GM12878 (cell line): ENCODE measurements around a stretch of chr3.

GRCh38 chr3:27329282-27329702 lies 39.9 kb downstream of the NEK10 start:
- RAMPAGE, long total RNA: no peak
- RRBS, 2 experiments: no CpG with 5 or more reads among the region's 3 CpGs
CAGE:
- cytosol, long polyA minus RNA: no peak
- cytosol, long polyA plus RNA: no peak
- long polyA plus RNA: no peak
- nucleolus, long total RNA: no peak
- nucleus, long polyA plus RNA: no peak
- nucleus, long total RNA: no peak

DNA sequence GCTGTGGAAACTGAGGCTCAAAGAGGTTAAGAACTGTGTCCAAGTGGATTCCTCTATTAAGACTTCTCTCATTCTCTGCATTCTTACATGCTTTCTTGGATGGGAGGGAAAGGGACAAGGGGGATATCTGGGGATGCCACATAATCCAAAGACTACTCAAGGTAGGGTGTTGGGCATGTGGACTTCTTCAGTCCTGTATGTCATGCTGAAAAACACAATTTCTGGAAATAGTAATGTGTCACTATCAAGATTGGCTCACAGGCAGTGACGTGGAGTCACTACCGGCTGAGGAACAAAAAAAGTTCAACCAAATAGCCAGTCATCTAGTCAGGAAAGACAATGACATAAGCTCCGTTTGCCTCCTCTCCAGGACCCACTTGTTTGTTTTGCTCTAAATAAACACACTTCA lies 99.2 kb downstream of the EOMES start:
- RAMPAGE, long total RNA: no peak
- RRBS, 2 experiments: no CpG with 5 or more reads among the region's 3 CpGs
CAGE:
- cytosol, long polyA minus RNA: no peak
- cytosol, long polyA plus RNA: no peak
- long polyA plus RNA: no peak
- nucleolus, long total RNA: no peak
- nucleus, long polyA plus RNA: no peak
- nucleus, long total RNA: no peak

GRCh38 chr3:27905585-27906038 lies 183.5 kb upstream of the EOMES start:
- RAMPAGE, long total RNA: no peak
- RRBS, 2 experiments: no CpG with 5 or more reads among the region's 2 CpGs
CAGE:
- cytosol, long polyA minus RNA: no peak
- cytosol, long polyA plus RNA: no peak
- long polyA plus RNA: no peak
- nucleolus, long total RNA: no peak
- nucleus, long polyA plus RNA: no peak
- nucleus, long total RNA: no peak

DNA sequence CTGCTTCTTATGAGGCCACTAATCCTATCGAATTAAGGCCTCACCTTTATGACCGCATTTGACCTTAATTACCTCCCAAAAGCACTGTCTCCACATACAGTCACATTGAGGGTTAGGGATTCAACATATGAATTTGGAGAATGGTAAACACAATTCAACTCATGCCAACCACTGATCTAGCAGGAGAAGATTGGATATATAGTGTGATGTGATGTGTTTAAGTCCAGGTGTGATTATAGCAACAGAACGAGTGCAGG lies 8.5 kb downstream of the CMC1 start:
- RAMPAGE, long total RNA: no peak
- RRBS, 2 experiments: no CpG with 5 or more reads among the region's 3 CpGs
CAGE:
- cytosol, long polyA minus RNA: no peak
- cytosol, long polyA plus RNA: no peak
- long polyA plus RNA: no peak
- nucleolus, long total RNA: no peak
- nucleus, long polyA plus RNA: no peak
- nucleus, long total RNA: no peak

DNA sequence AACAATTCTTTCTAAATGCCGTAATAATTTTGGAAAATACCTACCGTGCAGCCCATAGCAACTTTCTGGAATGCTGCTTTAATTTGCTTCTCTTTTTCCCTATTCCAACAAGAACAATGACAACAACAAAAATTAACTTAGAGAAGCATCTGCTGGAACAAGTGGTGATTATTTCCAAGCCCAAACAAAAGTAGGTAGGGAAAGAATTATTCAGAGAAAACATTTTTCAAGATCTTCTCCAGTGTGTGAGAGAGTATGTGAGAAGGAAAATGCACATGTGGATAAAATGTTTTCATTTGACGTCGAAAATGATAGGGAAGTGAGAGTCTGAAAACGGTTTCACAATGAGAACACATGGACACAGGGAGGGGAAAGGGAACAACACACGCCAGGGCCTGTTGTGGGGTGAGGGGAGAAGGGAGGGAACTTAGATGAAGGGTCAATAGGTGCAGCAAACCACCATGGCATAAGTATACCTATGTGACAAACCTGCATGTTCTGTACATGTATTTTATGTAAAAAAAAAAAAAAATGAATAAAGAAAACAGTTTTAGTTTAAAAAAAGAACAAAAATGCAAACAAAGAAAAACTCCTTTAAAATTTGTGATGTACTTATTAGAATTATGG lies 338.0 kb downstream of the RBMS3 start:
- RAMPAGE, long total RNA: no peak
- RRBS, 2 experiments: no CpG with 5 or more reads among the region's 6 CpGs
CAGE:
- cytosol, long polyA minus RNA: no peak
- cytosol, long polyA plus RNA: no peak
- long polyA plus RNA: no peak
- nucleolus, long total RNA: no peak
- nucleus, long polyA plus RNA: no peak
- nucleus, long total RNA: no peak

GRCh38 chr3:30287983-30288439 lies 318.4 kb upstream of the TGFBR2 start:
- RAMPAGE, long total RNA: no peak
- RRBS, 2 experiments: no CpG with 5 or more reads among the region's 3 CpGs
CAGE:
- cytosol, long polyA minus RNA: no peak
- cytosol, long polyA plus RNA: no peak
- long polyA plus RNA: no peak
- nucleolus, long total RNA: no peak
- nucleus, long polyA plus RNA: no peak
- nucleus, long total RNA: no peak

DNA sequence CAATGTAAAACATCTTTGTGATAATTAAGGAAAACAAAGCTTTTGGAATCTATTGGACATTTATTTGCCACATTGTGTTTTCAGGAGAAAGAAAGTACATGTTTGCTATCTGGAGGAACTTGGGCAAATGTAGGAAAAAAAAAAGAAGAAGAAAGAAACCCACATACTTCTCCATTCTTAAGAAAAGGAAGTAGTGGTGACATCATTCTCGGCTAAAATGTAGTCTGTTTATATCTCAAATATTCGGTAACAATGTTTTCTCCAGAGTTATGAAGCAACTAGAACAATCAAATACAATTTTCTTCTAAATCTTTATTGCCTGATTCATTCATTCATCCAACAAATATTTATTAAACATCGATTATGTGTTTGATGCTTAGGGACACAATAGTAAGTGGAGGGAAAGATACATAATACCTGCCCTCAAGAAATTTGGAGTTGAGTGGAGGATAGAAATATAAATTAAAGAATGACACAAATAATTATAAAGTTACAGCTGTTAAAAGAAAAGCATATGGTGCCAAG lies 2.2 kb upstream of the TGFBR2 start:
- RAMPAGE, long total RNA: no peak
- RRBS, 2 experiments: no CpG with 5 or more reads among the region's 3 CpGs
CAGE:
- cytosol, long polyA minus RNA: no peak
- cytosol, long polyA plus RNA: no peak
- long polyA plus RNA: no peak
- nucleolus, long total RNA: no peak
- nucleus, long polyA plus RNA: no peak
- nucleus, long total RNA: no peak

- RAMPAGE, long total RNA: no peak
- RRBS, 2 experiments: no CpG with 5 or more reads among the region's 2 CpGs
CAGE:
- cytosol, long polyA minus RNA: no peak
- cytosol, long polyA plus RNA: no peak
- long polyA plus RNA: no peak
- nucleolus, long total RNA: no peak
- nucleus, long polyA plus RNA: no peak
- nucleus, long total RNA: no peak
Measured at GRCh38 chr3:30637383-30637680, 30.9 kb downstream of the TGFBR2 start.

DNA sequence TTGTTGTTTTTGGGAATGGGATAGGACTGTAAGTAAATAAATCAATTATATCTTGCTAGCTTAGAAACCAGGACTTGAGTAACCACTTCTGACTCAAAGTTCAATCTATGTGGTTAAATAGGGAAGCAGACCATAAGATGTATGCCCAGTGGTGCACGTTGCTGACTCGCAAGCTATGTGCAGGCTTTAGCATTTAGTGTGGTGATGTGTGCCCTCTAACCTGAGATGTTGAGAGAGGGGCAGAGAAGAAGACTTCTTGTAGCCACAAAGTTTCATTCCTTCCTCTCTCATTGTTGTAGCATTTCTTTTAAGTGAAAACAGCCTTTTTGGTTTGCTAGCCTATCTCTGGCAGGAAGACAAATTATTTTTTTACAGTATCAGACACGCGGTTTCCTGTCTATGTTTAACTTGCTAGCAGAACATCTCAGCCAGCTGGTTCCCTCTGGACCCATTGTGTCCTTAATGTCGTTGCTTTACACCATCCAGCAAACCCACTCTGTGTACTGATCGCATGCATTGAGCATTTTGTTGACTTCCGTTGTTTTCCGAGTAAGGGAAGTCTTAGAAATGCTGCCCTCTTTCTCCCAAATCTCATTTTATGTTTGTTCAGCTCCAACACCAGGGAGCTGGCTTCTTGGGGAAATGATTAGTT lies 52.1 kb downstream of the TGFBR2 start:
- RAMPAGE, long total RNA: no peak
- RRBS, 2 experiments: no CpG with 5 or more reads among the region's 8 CpGs
CAGE:
- cytosol, long polyA minus RNA: no peak
- cytosol, long polyA plus RNA: no peak
- long polyA plus RNA: no peak
- nucleolus, long total RNA: no peak
- nucleus, long polyA plus RNA: no peak
- nucleus, long total RNA: no peak

DNA sequence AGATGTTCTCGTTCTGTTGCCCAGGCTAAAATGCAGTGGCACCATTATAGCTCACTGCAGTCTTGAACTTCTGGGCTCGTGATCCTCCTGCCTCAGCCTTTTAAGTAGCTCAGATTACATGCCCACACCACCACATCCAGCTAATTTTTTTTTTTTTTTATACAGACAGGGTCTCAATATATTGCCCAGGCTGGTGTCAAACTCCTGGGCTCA lies 57.5 kb downstream of the TGFBR2 start:
- RAMPAGE, long total RNA: no peak
- RRBS, 2 experiments: no CpG with 5 or more reads among the region's 2 CpGs
CAGE:
- cytosol, long polyA minus RNA: no peak
- cytosol, long polyA plus RNA: no peak
- long polyA plus RNA: no peak
- nucleolus, long total RNA: no peak
- nucleus, long polyA plus RNA: no peak
- nucleus, long total RNA: no peak

- RAMPAGE, long total RNA: no peak
- RRBS, 2 experiments: no CpG with 5 or more reads among the region's 6 CpGs
CAGE:
- cytosol, long polyA minus RNA: no peak
- cytosol, long polyA plus RNA: no peak
- long polyA plus RNA: no peak
- nucleolus, long total RNA: no peak
- nucleus, long polyA plus RNA: no peak
- nucleus, long total RNA: no peak
Measured at GRCh38 chr3:30664913-30665298, 58.5 kb downstream of the TGFBR2 start.

- RAMPAGE, long total RNA: no peak
- RRBS, 2 experiments: no CpG with 5 or more reads among the region's 4 CpGs
CAGE:
- cytosol, long polyA minus RNA: no peak
- cytosol, long polyA plus RNA: no peak
- long polyA plus RNA: no peak
- nucleolus, long total RNA: no peak
- nucleus, long polyA plus RNA: no peak
- nucleus, long total RNA: no peak
Measured at GRCh38 chr3:30683857-30684305, 77.5 kb downstream of the TGFBR2 start.

- RAMPAGE, long total RNA: no peak
- RRBS, 2 experiments: no CpG with 5 or more reads among the region's 11 CpGs
CAGE:
- cytosol, long polyA minus RNA: no peak
- cytosol, long polyA plus RNA: no peak
- long polyA plus RNA: no peak
- nucleolus, long total RNA: no peak
- nucleus, long polyA plus RNA: no peak
- nucleus, long total RNA: no peak
Measured at GRCh38 chr3:30691173-30692426, 85.2 kb downstream of the TGFBR2 start.

DNA sequence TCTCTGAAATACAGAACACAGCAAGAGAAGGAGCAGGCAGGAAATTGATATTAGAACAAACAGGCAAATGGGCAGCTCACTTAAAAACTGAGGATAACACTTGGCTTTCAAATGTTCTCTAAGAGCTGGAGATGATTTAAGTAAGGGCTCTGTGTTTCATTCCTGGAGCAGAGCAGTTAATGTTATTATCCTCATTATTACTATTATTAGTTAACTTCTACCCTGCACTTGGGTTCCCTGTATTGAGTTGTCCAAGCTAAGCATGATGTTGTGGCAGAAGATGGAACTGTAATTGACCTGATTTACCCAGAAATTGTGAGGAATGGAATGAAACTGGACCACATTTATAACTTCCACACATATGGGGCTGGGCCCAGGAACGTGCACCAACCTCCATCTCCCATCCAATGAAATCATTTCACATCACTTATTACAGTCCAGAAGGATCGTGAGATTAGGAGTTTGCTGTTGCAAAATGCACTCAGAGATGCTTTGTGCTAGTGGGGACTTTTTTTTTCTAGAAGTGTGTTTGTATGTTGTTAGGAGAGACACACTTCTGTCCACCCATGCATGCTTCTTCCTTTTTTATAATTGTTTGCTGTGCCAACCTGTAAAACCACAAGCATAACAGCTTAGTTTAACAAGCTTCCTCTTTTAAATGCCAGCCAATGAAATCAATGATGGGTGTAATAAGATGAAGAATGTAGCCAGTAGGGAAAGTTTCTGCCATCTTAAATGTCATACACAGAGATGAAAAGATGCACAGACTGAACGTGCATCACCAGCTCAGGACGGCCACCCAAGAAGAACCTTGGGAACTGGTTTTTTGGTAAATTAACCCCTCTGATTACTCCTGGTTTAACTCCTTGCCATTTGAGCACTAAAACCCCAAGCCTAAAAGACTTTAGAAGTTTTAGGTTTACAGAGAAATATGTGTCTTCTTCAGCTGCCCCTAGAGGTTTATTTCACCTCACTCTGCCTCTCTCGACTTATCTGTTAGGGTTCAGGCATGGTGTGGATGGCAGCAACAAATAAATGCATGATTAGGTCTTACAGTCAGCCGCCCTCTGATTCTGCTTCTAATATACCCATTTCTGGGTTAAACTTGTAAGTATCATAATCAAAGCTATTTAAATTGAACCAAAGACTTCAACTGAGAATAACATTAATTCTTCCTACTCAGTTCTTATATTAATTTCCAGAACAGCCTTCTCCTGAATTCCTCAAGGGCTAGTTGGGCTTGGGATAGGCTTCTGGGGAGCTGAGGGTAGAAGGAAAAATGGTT lies 305.5 kb upstream of the STT3B start:
- RAMPAGE, long total RNA: no peak
- RRBS, 2 experiments: no CpG with 5 or more reads among the region's 6 CpGs
CAGE:
- cytosol, long polyA minus RNA: no peak
- cytosol, long polyA plus RNA: no peak
- long polyA plus RNA: no peak
- nucleolus, long total RNA: no peak
- nucleus, long polyA plus RNA: no peak
- nucleus, long total RNA: no peak

GRCh38 chr3:31576217-31576918 lies 43.6 kb downstream of the STT3B start:
- RAMPAGE, long total RNA: no peak
- RRBS, 2 experiments: no CpG with 5 or more reads among the region's 3 CpGs
CAGE:
- cytosol, long polyA minus RNA: start-site peak on the plus strand at chr3:31576406-31576457, 106 reads
- cytosol, long polyA plus RNA: no peak
- long polyA plus RNA: no peak
- nucleolus, long total RNA: no peak
- nucleus, long polyA plus RNA: no peak
- nucleus, long total RNA: no peak

- RAMPAGE, long total RNA: no peak
- RRBS, 2 experiments: no CpG with 5 or more reads among the region's 4 CpGs
CAGE:
- cytosol, long polyA minus RNA: no peak
- cytosol, long polyA plus RNA: no peak
- long polyA plus RNA: no peak
- nucleolus, long total RNA: no peak
- nucleus, long polyA plus RNA: no peak
- nucleus, long total RNA: no peak
Measured at GRCh38 chr3:31606183-31606844, 73.6 kb downstream of the STT3B start.

DNA sequence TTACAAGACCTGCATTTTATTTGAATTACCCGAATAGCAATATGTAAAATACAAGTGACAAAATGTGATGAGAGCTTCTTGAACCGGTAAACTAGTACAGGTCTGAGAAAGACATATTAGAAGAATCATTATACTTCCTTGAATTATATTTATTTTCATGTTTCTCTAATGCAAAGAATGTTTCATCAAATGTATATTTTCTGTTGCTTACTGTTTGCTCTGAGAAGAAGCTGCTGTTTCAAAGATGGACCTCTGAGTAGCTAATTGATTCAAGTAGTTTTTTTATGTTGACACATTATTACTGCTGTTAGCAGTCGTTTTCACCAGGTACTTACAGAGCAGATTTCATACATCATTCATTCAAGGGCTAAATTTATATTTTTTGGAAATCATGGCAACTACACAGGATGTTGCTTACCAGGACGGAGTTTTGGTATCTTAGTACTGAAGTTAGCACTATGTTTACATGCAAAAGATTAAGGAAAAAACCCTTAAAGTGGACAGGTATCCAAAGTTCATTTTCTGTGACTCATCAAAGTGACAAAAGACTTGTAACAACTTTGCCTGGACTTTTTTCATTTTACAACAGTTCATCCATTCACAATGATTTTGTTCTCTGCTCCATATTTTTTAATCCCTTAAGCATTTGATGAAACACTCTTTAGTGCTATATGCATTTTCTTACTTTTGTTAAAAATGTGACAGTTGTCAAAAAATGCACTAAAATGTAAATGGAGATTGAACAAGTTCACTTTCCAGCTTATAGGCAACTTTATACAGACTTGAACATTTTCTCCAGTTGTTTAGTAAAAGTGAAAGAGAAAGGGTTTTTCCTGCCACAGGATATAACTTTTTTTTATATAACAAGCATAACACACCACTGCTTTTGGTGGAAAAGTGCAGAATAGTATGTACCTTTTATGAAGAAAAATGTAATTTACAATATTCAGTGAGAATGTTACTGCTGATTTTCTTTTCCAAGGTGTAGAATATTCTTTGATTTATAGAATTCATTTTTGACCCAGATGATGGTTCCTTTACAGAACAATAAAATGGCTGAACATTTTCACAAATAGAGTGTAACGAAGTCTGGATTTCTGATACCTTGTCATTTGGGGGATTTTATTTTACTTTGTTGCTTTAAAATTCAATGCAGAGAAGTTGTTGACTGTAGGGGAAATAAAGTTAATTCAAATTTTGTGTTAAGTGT lies 104.1 kb downstream of the STT3B start:
- RAMPAGE, long total RNA: no peak
- RRBS, 2 experiments: no CpG with 5 or more reads among the region's 5 CpGs
CAGE:
- cytosol, long polyA minus RNA: start-site peak on the plus strand centred at position 407 of the sequence, 11 bp wide, 31 reads; start-site peak on the plus strand centred at position 495 of the sequence, 9 bp wide, 47 reads; start-site peak on the plus strand centred at position 574 of the sequence, 6 bp wide, 33 reads
- cytosol, long polyA plus RNA: start-site peak on the plus strand centred at position 828 of the sequence, 129 bp wide, 293 and 491 reads in 2 replicates
- long polyA plus RNA: no peak
- nucleolus, long total RNA: start-site peak on the plus strand centred at position 785 of the sequence, 44 bp wide, 49 reads; start-site peak on the plus strand centred at position 963 of the sequence, 84 bp wide, 50 reads; start-site peak on the plus strand centred at position 1,174 of the sequence, 8 bp wide, 56 reads
- nucleus, long polyA plus RNA: no peak
- nucleus, long total RNA: no peak

DNA sequence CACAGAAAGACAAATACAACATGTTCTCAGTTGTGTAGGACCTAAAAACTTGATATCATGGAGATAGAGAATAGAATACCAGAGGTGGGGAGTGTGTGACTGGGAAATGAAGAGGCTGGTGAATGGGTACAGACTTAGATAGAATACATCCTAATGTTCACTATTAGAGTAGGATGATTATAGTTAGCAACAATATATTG lies 121.8 kb downstream of the STT3B start:
- RAMPAGE, long total RNA: no peak
CAGE:
- cytosol, long polyA minus RNA: no peak
- cytosol, long polyA plus RNA: no peak
- long polyA plus RNA: no peak
- nucleolus, long total RNA: no peak
- nucleus, long polyA plus RNA: no peak
- nucleus, long total RNA: no peak

- RAMPAGE, long total RNA: no peak
- RRBS, 2 experiments: no CpG with 5 or more reads among the region's 2 CpGs
CAGE:
- cytosol, long polyA minus RNA: no peak
- cytosol, long polyA plus RNA: no peak
- long polyA plus RNA: no peak
- nucleolus, long total RNA: no peak
- nucleus, long polyA plus RNA: no peak
- nucleus, long total RNA: no peak
Measured at GRCh38 chr3:32126727-32127115, 20.3 kb downstream of the GPD1L start.

GRCh38 chr3:32213385-32213739 lies 25.1 kb upstream of the CMTM8 start:
- RAMPAGE, long total RNA: no peak
- RRBS, 2 experiments: no CpG with 5 or more reads among the region's 7 CpGs
CAGE:
- cytosol, long polyA minus RNA: no peak
- cytosol, long polyA plus RNA: no peak
- long polyA plus RNA: no peak
- nucleolus, long total RNA: no peak
- nucleus, long polyA plus RNA: no peak
- nucleus, long total RNA: no peak